Melanocyte of skin (primary cell): ENCODE results near the genes NDUFC2, DDIAS and RAB30.

- CAGE, long polyA plus RNA, 2 experiments: start-site peak on the minus strand in 2 of 2 experiments, at chr11:78079811-78079903 at its widest, 392 to 2,920 reads per replicate
Measured at GRCh38 chr11:78079527-78080182, at the start of gene NDUFC2. Gene NDUFC2, minus strand, starts transcription at chr11:78079862.

DNA sequence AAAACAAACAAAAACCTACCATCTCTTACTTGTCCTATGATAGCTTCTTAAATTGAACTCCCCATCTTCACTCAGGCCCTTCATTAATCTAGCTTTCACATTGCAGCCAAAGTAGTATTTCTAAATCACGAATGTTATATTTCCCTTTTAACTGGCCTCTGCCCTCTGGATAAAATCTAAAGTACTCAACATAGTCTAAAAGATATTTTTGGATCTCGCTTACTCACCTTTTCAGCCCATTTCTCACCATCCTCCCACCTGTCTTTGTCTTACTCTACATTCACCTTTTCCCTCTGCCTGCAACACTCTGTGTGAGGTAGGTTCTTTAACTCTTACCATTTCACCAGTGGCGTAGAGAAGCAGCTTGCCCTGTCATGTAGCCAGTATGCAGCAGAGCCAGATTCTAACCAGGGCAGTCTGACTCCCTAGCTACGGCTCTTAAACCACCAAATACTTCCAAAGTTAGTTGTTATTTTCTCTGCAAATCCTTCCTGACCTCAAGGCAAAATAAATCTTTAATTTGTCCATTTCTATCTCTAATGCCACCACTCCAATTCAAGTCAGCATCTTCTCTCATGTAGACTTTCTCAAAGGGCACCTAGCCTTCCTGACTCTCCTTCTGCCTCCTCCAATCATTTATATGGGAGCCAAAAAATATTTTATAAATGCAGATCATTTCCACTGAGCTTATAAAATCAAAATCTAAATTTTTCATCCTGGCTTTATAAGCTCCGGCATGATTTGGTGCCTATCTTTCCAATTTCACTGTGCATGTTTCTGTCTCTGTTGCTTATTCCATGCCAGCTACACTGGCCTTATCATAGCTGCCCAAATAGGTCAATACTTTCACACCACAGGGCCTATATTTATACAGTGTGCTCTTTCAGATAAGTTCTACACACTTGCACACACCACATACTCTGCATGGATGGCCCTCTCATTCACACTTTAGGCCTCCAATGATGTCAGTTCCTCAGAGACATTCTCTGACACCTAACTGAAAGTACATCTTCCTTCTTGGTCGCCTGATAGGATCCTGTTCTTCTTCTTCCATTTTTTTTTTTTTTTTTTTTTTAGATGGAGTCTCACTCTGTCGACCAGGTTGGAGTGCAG, 7.3 kb downstream of the ALG8 start:
- CAGE, long polyA plus RNA, 2 experiments: no peak in any of the 2 experiments

GRCh38 chr11:78168532-78169740, 19.5 kb downstream of the KCTD21 start:
- CAGE, long polyA plus RNA, 2 experiments: no peak in any of the 2 experiments

GRCh38 chr11:78215853-78216471, 27.2 kb downstream of the USP35 start:
- CAGE, long polyA plus RNA, 2 experiments: no peak in any of the 2 experiments

DNA sequence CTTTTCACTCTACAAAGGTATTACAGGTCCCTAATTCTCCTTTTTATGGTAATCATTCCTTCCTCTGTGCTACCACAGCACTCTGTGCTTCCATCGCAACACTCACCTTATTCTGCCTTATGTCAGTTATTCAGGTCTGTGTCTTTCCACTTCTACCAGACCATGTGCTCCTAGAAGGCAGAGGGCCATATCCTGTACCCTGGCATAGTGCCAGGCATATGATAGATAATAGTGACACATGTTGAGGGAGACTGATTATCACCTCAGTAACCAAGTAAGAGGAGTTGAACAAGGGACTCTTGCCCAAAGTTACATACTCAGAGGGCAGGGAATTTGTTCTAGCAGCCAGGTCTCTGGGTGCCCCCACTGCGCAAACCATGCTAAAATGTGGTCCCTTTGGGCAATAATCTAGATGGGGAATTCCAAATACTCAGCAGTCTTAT, 41.7 kb downstream of the USP35 start:
- CAGE, long polyA plus RNA, 2 experiments: no peak in any of the 2 experiments

DNA sequence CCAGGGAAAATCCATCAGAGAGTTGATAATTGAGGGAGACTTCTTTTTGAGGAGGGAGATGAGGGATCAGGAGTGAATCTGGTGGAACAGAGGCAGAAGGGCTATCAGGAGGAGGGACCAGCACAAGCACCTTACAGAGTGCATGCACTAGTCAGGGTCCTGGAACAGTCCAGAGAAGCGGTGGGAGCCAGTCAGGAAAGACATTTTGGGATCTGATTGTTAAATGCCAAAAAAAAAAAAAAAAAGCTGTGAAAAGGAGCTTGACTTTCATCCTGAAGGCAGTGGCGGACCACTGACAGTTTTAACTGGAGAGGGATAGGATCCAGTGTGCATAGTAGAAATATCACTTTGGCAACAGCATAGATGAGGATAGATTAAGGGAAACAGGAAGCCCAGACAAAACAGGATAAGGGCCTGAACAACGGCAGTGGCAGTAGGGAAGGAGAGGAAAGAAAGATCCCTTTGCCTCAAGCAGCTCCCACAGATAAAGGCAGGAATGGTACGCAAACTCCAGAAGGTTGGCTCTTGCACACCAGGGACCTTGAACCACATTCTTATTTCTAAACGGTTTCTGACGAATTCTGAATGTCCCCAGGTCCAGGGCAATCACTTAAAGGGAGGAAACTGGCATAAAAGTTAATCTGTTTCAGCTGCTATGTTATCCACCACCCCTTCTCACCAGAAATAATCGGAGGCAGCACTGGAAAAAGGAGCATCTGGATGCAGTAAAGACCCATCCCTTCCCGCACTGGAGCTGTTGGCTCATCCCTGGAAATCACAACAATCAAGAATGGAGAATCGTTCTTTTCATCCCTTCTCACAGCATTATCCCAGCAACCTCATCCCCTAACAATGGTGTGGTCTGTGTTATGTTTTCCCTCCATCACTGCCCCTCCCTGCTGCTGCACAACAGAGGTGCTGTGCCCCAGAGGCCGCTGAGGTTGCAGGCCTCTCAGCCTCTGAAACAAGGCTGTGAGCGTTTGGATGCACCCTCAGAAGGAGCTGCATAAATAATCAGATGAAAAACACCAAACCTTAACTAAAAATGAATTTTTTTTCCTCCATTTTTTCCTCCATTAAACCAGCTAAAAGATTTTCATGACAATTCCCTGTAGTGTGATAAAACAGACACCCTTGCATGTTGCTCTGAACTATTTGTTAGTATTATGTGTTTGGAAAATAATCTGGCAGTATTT, 99.1 kb downstream of the GAB2 start:
- CAGE, long polyA plus RNA, 2 experiments: no peak in any of the 2 experiments

DNA sequence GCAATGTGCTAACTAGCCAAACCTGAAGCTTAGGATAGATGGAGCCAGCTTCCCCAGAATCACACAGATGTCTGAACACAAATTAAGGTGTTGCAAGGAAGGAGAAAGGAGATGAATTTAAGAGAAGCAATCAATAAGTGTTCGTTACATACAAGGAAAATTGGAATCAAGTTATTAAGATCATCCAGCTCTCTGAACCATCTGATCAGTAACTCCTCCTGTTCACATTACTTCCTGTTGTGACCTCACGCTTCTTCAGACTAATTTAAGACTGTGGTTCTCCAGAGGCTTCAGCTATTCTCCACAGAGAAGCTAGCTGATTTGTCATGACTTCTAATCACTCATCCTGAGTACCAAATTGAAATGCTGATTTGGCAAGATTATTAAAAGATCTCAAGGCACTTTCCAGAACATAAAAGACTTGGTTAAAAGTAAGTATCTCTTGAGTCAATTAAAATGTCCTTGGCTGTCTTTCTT, 38.7 kb downstream of the GAB2 start:
- CAGE, long polyA plus RNA, 2 experiments: no peak in any of the 2 experiments

GRCh38 chr11:78464079-78464640, 46.5 kb upstream of the GAB2 start:
- CAGE, long polyA plus RNA, 2 experiments: no peak in any of the 2 experiments

DNA sequence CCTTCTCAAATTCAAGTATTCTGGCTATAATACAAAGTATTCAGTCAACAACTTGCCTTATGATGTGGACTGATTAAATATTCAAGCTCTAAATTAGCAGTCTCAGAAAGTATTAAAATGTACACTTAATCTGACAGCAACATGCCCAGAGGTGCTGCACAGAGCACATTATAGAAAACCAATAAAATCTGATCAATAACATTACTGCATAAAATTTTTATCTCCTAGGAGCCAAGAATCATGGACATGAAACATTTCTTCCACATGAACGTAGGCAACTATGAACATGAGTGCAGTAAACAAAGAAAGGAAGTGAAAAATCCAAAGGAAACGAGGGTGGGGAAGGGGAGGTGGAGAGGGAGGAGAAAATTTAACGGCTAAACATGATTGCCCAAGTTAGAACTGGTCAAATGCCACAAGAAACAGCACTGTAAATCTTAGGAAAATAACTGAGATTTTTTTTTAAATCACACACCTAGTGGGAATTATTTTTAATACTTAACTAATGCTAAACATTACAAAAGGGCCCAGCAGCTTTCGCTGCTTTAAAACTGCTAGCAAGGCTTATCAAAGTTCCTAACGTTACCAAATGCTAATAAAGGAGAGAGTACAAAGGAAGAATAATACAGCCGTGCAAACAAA, 13.9 kb downstream of the NARS2 start:
- CAGE, long polyA plus RNA, 2 experiments: no peak in any of the 2 experiments

DNA sequence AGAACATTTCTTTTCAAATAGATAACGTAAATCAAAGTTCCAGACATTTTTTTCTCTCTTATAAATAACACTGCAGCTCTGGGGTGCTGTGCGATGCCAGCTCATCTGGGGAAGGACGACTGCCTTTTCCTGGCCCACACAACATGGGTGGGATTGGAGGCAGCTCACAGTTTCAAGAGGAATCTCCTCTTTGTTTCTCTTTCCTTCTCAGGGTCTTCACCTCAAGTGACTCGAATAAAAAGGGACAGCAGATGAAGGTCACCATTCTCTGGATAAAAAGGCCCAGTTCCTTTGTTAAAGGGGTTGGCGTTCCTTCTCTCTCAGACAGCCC, 235.6 kb upstream of the NARS2 start:
- CAGE, long polyA plus RNA, 2 experiments: no peak in any of the 2 experiments

GRCh38 chr11:79438273-79438526, 2.6 kb downstream of the TENM4 start:
- CAGE, long polyA plus RNA, 2 experiments: no peak in any of the 2 experiments

- CAGE, long polyA plus RNA, 2 experiments: no peak in any of the 2 experiments
Measured at GRCh38 chr11:82901238-82901949, at the start of gene DDIAS. Gene DDIAS, plus strand, starts transcription at chr11:82901736.

DNA sequence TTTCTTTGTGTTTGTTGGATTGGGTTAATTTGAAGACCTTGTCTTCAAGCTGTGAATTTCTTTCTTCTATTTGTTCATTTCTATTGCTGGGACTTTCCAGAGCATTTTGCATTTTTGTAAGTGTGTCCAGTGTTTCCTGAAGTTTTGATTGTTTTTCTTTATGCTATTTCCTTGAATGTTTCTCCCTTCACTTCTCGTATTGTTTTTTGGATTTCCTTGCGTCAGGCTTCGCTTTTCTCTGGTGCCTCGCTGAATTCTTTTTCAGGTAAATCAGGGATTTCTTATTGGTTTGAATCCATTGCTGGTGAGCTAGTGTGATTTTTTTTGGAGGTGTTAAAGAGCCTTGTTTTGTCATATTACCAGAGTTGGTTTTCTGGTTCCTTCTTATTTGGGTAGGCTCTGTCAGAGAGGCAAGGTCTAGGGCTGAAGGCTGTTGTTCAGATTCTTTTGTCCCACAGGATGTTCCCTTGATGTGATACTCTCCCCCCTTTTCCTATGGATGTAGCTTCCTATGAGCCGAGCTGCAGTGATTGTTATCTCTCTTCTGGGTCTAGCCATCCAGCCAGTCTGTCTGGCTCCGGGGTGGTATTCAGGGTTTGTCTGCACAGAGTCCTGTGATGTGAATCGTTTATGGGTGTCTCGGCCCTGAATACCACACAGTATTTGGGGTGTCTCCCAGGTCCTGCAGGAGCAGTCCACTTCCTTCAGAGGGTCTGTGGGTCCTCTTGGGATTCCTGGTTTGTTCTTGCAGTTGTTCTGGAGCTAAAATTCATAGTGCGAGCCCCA, 21.1 kb downstream of the DDIAS start:
- CAGE, long polyA plus RNA, 2 experiments: no peak in any of the 2 experiments

- CAGE, long polyA plus RNA, 2 experiments: no peak in any of the 2 experiments
Measured at GRCh38 chr11:82960398-82961141, 59.0 kb downstream of the DDIAS start.

- CAGE, long polyA plus RNA, 2 experiments: no peak in any of the 2 experiments
Measured at GRCh38 chr11:83070934-83071955, at the start of gene RAB30. Gene RAB30, minus strand, starts transcription at chr11:83071897.

DNA sequence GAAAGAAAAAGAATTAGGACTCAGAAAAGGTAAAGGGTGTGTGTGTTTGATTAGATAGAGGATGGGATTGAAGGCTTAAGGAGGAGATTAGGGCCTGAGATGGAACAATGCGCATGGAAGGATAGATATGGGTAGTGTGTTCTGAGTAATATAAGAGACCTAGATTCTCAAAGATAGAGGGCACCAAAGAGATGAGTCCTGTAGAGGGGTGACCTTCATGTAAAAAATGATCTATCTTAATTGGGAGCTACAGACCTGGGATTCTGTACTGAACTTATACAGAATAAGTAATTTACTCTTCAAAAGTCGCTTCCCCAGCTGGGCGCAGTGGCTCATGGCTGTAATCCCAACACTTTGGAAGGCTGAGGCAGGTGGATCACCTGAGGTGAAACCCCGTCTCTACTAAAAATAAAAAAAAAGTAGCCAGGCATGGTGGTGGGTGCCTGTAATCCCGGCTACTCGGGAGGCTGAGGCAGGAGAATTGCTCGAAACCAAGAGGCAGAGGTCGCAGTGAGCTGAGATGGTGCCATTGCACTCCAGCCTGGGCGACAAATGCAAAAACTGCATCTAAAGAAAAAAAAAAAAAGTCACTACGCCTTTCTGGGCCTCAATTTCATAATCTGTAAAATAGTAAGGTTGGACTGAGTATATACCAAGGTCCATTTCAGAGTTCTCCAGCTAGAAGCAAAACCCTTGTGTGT, 17.5 kb upstream of the RAB30 start:
- CAGE, long polyA plus RNA, 2 experiments: no peak in any of the 2 experiments

GRCh38 chr11:83158654-83159351, 1.9 kb downstream of the PCF11 start:
- CAGE, long polyA plus RNA, 2 experiments: no peak in any of the 2 experiments

GRCh38 chr11:83187163-83187822, 6.2 kb upstream of the ANKRD42 start:
- CAGE, long polyA plus RNA, 2 experiments: no peak in any of the 2 experiments

DNA sequence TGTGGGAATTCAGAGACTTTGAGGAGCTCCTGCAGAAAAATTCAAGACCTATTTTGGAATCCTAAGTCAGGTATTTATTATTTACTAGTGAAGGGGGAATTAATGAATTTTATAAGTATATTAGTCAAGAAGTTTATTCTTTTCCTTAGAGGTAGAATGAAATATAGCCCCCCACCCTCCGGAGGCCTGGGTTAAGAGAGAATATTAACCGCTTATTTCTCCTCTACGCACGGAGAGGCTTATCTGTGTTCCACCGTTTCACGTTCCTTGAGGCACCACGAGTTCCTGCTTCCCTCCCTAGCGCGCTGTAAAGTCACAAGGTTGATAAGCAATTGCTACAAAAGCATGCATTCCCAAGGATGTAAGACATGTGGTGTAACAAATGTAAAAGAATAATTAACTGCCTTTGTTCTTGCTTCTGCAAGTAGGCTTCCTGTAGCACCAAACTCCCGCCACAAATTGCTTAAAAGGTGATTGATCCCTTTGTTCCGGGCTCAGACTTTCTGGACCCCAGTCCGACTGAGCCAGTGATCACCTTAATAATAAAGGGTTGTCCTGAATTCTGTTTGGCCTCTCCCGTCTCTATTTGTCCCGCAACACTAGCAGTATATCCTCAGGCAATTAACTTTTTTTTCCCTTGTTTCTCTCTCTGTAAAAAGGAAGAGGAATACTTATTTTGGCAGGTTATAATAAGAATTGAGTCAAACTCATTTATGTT, 1.5 kb upstream of the ANKRD42 start:
- CAGE, long polyA plus RNA, 2 experiments: no peak in any of the 2 experiments

DNA sequence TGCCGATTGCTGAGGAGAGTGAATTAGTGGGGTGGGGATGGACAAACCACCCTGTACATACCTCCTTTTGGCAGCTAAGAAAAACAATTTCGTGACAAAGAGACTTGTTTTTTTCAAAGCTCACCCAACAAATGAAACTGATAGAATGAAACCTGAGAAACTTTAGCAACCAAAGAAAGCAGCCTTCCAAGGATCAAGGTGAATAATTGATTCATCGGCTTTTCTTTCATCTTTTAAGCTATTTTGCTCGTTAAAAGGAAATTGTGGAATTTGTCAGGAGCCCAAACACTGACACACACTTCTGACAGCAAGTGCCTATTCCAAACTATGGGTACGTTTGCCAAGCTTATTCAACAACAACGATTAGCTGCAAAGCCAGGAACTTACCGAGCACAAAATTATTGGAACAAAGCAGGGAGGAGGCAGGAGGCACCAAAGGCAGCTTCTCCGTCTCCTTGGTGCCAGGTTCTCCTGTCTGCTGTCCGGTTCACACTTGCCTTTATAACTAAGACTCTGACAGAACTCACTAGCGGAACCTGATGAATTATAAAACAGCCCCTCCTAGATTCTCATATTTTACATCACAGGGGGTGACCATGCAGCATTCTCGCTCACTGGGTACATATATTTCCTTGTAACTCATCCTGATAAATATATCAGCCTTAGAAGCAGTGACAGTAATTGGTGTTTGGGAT, 395.8 kb upstream of the CCDC90B start:
- CAGE, long polyA plus RNA, 2 experiments: no peak in any of the 2 experiments